Mucosa of descending colon (tissue), 1 donor: ENCODE measurements around the gene TGFBR1.

- PRO-cap: no peak
Observed at GRCh38 chr9:97714429-97714638, 17.2 kb upstream of the XPA start.

- PRO-cap: no peak
Observed at GRCh38 chr9:97907613-97907980, 14.7 kb downstream of the TRMO start.

DNA sequence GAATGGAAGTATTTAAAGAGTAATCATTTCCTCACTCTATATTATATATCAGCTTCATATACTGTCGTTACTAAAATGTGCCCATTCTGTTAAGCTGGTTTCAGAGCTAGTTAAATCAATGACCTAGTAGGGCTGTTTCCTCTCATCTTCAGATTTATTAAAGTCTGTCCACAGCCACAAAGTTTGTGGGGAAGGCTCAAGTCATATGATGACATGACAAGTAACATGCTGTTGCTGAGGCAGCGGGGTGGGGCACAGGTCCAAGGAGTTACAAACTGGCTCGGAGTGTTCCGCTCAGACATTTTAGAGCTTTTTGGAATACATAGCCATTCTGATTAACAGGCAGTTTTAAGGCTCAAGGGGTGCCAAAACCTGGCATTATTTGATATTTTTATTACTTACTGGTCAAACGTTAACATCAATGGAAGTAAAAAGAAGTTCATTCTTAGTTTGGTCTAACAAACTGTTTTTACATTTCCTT lies 2.7 kb upstream of the ANP32B start:
- PRO-cap: no peak

DNA sequence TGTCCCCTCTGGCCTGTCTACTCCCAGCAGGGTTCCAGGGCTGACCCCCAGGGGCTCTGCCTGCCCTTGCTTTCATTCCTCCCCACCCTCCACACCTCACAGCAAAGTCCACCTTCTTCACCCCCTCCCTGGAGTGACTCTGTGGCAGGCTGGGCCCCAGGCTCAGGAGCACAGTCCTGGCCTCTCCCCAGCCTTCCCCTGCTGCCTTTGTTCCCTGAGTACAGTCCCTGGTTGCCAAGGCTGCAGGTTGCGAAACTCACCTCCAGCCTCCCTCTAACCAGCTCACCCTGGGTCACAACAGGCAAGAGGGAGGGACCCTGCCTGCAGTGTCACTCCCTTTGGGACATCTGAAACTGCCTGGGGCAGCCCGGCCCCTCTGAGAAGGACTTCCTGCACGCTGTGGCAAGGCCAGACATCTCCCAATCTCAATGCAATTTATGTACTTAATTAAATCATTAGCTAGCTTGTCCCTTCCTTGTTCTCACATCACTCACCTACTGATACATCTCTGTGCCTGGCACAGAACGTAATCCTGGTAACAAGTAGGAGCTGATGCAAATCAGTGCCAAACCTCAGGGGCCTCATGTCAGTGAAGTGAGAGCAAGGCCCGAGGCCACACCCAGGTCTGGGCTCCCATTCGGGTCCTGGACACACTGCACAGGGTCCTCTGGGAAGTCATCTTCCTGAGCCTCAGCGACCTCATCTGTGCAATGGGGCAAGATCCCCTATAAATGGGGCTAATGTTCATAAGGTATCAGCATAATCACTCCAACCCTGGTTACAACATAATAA lies 27.3 kb upstream of the TRIM14 start:
- PRO-cap: bidirectional peak, plus-strand start at position 379 of the sequence, minus-strand start at position 91 of the sequence

DNA sequence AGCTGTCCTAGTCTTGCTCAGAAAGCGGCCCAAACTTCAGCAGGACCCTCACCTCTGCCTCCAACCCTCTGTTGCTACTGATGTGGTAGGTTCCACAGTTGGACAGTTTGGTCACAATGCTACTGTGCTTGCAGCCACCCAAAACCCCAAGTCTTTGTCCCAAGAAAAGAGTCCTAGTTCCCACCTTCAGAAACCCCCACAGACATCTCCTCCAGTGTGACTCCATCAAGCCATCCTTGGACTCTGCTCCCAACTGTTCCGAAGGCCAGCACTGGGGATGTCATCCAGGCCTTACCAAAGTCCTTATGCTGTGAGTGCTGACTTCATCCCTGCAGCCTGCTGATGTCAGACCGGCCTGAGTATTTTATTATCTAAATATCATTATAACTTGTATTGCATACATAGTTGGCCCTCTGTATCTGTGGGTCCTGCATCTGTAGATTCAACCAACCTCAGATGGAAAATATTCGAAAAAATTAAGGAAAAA lies 9.3 kb downstream of the CORO2A start:
- PRO-cap: no peak

DNA sequence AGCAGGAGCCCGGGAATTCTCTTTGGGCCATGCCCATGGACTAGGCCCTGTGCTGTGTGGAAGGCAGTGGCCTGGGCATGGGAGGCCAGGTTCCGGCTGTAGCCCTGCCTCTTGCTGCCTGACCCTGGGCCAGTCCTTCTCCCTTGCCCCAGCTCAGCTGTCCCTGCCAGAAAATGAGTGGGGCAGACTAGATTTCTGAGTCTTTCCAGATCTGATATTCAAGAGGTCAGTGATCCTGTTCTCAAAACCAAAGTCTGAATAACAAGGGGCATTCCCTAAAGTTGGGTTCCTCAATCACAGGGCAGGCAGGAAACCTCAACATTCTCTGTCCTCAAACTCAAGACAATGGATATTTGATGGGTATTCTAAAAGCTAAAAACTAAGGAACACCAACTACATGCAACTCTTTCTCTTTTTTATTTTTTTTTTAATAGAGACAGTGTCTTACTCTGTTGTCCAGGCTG lies 24.9 kb upstream of the CORO2A start:
- PRO-cap: no peak

DNA sequence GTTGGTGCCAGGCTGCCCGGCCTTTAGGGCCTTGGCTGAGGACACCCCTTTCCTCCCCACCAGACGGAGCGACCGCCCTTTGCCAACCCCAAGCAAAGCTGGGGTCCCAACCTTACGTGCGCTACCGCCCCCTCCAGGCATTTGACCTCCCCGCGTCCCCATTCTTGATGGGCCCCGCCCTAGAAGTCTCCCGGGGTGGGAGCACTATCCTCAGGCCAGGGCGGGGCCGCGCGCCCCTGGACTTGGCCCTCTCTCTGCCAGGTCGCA lies 838 bp upstream of the GABBR2 start:
- PRO-cap: no peak

GRCh38 chr9:98778681-98779441 lies 17.5 kb downstream of the ANKS6 start:
- PRO-cap: no peak

DNA sequence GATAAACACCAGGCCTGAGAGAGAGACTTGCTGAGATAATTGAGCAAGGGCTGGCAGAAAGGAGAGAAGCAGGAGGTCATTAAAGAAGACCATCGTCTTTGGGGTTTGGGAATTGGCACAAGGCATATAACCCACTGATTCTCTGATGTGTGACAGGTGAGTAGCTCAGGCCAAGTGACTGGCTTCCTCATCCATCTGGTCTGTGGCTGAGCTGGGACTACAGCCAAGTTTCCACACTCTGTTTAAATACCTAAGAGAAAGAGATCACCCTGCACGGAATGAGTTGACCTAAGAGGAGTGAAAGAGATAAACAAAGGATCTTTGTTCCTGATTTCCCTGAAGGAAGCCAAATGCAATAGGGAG lies 40.8 kb downstream of the GALNT12 start:
- PRO-cap: no peak

- PRO-cap: no peak
Observed at GRCh38 chr9:98848694-98849102, 41.2 kb downstream of the GALNT12 start.

GRCh38 chr9:99019704-99020268 lies 76.1 kb downstream of the COL15A1 start:
- PRO-cap: no peak

DNA sequence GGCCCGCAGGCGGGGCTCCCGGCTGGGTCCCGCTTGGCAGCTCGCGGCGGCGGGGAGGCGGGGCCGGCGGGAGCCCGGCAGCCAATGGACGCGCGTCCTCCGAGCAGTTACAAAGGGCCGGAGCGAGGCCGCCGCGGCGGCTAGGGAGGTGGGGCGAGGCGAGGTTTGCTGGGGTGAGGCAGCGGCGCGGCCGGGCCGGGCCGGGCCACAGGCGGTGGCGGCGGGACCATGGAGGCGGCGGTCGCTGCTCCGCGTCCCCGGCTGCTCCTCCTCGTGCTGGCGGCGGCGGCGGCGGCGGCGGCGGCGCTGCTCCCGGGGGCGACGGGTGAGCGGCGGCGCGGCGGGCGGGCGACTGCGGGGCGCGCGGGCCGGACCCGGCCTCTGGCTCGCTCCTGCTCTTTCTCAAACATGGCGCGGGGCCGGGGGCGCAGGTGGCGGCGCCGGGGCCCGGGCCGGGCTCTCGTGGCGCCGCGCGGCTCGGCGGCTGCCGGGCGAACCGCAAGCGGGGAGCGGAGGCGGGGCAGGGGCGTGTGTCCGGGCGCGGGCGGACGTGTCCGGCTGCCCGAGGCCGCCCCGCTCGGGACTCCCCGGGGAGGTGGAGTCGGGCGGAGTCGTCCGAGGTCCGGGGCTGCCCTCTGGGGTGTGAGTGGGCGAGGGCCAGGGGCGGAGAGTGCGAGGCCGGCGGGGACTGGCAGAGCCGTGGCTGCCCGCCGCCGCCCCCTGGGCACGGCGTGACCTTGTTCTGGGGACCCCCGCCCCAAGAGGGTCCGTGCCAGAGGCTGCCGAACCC lies at the start of gene TGFBR1:
TSS of gene TGFBR1 (plus strand) at position 136 of the 790 bp plus-strand sequence.
- PRO-cap: bidirectional peak, plus-strand start at position 139 of the sequence, minus-strand start outside the sequence; bidirectional peak, plus-strand start at position 409 of the sequence, minus-strand start at position 383 of the sequence; bidirectional peak, plus-strand start at position 669 of the sequence, minus-strand start at position 586 of the sequence

- PRO-cap: no peak
Observed at GRCh38 chr9:99120946-99121513, 16.1 kb downstream of the TGFBR1 start.

GRCh38 chr9:99123096-99123936 lies 18.4 kb downstream of the TGFBR1 start:
- PRO-cap: no peak

DNA sequence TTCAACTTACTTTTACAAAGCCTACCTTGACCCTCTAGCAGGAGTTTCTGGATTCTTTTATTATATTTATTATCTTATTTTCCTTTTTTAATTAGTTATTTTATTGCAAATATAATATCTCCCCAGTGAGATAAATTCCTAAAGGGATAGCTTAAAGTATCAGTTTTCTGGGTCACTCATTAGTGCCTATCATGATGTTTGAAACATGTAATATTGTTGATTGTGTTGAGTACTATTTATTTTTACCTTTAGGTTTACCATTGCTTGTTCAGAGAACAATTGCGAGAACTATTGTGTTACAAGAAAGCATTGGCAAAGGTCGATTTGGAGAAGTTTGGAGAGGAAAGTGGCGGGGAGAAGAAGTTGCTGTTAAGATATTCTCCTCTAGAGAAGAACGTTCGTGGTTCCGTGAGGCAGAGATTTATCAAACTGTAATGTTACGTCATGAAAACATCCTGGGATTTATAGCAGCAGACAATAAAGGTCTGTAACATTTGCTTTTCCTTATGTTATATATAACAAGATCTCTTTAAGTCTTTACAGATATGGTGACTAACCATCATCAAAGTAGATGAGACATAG lies 32.8 kb downstream of the TGFBR1 start:
- PRO-cap: no peak

- PRO-cap: no peak
Observed at GRCh38 chr9:99360048-99360530, 138.0 kb downstream of the SEC61B start.

GRCh38 chr9:100145057-100145533 lies 46.1 kb downstream of the INVS start:
- PRO-cap: no peak

GRCh38 chr9:100163503-100164119 lies 64.6 kb downstream of the INVS start:
- PRO-cap: no peak

- PRO-cap: no peak
Observed at GRCh38 chr9:100296756-100297615, 55.8 kb downstream of the TEX10 start.

DNA sequence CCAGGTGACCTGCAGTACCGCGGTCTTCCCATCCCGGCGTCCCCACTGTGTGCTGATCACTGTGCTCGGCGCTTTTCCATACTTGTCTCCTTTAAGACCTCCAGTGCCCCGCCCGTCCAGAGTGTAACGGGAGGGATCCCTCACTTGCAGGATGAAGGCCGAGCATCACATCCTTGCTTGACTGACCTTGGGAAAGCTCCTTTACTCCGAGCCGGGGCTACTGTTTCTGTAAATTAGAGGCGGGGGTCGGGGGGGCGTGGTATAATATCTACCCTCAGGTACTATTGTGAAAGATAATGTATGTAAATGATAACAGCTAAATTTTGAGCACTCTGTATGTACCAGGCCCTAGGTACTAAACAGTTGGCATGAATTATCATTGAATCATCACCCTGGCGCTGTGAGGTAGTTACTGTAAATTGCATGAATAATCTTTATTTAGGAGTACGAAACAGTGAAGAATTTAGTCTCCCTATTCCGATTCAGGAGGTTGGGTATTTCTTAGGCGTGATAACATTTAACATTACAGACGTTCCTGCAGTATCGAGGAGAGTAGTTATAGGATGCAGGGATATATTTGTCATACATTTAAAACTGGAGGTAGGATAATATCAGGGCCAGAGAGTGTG lies 871 bp downstream of the MSANTD3 start:
- PRO-cap: no peak